Metastatic Liver Carcinoma in the Adrenal Gland (tissue), 2 donors: ENCODE measurements around a stretch of chr11.

DNA sequence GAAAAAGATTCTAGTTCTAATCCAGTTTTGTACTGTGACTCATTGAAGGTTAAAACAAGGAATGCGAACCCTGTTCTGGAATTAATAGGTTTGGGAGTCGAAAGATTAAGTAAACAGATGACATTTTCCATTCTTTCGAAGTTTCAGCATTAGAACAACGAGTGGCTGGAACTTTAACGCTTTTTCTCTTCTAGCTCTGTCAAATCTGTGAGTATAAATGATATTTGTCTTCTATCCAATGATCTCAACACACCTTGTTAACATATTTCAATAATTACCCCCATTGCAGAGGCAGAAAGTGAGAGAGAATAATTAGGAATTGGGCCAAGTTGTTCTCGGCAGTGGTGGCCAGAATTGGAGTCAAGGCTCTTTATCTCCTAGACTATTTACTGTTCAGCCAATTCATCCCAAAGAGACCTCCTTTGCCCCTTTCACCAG is 19.3 kb upstream of the CADM1 start:
- PRO-cap, 2 experiments = peak in 2 of 2 experiments; most common plus-strand start position 152 of the sequence (in 2)

DNA sequence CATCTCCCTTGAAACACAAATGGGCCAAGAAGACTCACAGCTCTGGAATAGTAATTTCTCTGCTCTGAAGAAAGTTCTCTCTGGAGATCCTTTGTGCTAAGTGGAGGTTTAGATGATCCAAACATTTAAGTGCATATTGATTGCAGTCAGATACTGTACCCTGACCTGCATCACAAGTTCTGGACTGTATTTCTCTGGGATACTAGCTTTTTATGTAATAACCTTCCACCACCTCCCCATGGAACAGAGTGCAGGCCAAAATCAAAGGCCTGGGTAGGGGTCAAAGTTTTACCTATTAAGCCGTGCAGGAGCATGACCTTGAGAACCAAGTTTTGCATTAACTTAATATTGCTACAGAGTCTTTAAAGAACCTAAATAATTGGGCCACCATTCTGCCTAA is 19.7 kb upstream of the CADM1 start:
- PRO-cap, 2 experiments = peak in 1 of 2 experiments; most common minus-strand start position 186 of the sequence (in 1)

- PRO-cap, 2 experiments = peak in 2 of 2 experiments; most common plus-strand start chr11:116829187 (in 1); most common minus-strand start chr11:116829070 (in 2)
Observed at GRCh38 chr11:116828928-116829421, 732 bp upstream of the APOC3 start.

GRCh38 chr11:116931473-116932649 is 94.4 kb upstream of the APOA1 start:
- PRO-cap, 2 experiments = no peak in any of the 2 experiments

GRCh38 chr11:116952584-116953142 is 115.2 kb upstream of the APOA1 start:
- PRO-cap, 2 experiments = no peak in any of the 2 experiments

DNA sequence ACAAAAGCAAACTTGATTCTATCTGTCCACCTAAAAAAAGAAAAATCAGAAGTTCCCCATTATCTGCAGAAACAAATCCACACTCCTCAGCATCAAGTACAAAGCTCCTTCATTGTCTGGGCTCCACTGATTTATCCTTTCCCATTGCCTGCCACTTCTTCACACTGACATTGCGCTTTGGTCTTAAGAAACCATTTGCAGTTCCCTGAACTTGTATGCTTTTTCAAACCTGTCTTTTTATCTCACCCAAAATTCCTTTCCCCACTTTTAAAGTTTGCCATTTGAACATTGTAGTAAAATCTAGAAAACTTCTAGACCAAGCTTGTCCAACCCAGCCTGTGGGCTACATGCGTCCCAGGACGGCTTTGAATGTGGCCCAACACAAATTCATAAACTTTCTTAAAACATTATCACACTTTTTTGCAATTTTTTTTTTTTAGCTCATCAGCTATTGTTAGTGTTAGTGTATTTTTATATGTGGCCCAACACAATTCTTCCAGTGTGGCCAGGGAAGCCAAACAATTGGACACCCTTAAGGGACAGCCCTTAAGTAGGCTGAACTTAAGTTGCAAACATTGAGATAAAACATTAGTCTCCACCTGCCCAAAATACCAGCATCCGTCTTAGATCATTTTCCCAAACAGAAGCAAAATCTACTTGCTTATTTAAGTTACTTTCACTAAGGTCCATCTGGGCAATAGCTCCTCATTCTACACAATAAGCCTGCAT is 96.2 kb downstream of the SIK3 start:
- PRO-cap, 2 experiments = no peak in any of the 2 experiments

DNA sequence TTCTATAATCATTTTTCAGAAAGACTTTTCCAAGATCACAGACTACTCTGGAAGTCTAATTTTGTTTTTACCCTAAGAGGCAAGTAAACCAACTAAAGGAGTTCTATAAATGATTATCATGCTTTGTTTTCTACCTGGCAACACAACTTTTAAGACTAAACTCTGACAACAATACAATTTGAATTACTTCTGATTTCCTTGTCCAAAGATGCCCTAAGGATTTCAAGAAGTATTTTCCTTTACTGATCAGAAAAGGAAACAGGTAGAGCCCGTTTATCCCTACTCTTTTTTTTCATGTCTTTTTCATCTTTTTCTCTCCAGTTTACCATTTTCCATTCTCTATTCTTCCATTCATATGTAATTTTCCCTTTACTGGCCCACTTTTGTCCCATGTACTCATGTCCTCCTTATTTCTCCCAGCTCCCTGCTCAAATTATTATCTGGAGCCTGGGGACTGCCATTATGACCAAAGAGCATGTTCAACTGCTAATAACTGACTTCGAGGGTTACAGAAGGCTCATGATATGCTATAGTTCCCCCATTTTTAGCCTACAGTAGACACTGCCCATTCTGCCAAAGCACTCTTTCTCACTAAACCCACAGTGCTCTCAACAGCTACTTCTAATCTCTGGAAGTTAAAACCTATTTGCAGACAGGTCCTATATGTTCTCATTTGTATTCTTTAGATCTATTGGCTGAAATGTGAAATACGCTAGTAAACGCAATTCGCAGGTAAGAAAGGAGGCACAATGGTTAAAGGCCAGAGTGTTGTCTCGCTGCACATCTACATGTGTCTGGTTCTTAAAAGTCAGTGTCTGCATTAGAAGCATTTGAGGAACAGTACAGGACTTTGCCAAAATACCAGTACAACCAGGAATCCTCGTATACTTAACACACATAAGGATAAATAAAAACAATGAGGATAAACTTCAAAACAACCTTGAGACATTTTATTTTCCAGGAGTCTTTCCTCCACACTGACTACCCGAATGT is 56.3 kb downstream of the SIK3 start:
- PRO-cap, 2 experiments = no peak in any of the 2 experiments

DNA sequence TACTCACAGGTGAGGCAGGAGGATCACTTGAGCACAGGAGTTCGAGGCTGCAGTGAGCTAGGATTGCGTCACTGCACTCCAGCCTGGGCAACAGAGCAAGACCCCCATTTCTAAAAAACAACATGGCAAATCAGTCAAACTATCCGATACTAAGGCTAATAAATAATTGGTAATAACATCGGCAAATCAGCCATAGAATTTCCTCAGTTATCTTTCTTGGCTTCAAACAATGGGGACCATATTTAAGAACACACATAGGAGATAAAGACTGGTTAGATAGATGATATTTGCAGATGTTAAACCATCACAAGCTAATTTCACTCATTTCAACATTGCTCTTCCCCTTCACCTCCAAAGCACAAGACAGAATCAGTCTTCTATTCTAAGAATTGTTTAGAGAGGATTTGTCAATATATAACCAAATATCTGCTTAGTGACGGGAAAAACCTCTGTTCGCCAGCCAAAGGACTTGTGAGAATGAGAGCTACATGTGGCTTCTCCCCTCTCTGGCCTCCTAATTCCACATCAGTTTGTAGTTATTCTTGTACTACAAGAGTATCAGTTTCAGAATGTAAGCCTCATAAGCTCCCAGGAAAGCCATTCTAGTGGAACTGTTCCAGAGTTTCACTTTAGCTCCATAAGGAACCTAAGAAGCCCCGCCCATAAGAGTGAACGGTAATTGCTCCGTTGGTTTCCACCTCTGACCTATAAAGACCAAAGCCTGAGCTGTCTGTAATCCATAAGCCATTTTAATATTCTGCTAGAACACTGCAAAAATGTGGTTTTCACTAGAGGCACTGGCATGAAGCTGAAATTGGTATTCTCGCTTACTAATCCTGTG is 53.2 kb downstream of the SIK3 start:
- PRO-cap, 2 experiments = peak in 2 of 2 experiments; most common plus-strand start position 459 of the sequence (in 2)

GRCh38 chr11:117096346-117097064 is 1.7 kb downstream of the SIK3 start:
- PRO-cap, 2 experiments = peak in 2 of 2 experiments; most common plus-strand start chr11:117096743 (in 2); most common minus-strand start chr11:117096612 (in 1)

GRCh38 chr11:117145023-117145793 is 1.1 kb downstream of the PAFAH1B2 start:
- PRO-cap, 2 experiments = peak in 1 of 2 experiments; most common minus-strand start chr11:117145210 (in 1)

- PRO-cap, 2 experiments = peak in 2 of 2 experiments; most common plus-strand start chr11:117173350 (in 2)
Observed at GRCh38 chr11:117173235-117173575, 5.3 kb upstream of the SIDT2 start.

GRCh38 chr11:117185585-117186386 is 7.2 kb downstream of the SIDT2 start:
- PRO-cap, 2 experiments = peak in 1 of 2 experiments; most common plus-strand start chr11:117185951 (in 1)

DNA sequence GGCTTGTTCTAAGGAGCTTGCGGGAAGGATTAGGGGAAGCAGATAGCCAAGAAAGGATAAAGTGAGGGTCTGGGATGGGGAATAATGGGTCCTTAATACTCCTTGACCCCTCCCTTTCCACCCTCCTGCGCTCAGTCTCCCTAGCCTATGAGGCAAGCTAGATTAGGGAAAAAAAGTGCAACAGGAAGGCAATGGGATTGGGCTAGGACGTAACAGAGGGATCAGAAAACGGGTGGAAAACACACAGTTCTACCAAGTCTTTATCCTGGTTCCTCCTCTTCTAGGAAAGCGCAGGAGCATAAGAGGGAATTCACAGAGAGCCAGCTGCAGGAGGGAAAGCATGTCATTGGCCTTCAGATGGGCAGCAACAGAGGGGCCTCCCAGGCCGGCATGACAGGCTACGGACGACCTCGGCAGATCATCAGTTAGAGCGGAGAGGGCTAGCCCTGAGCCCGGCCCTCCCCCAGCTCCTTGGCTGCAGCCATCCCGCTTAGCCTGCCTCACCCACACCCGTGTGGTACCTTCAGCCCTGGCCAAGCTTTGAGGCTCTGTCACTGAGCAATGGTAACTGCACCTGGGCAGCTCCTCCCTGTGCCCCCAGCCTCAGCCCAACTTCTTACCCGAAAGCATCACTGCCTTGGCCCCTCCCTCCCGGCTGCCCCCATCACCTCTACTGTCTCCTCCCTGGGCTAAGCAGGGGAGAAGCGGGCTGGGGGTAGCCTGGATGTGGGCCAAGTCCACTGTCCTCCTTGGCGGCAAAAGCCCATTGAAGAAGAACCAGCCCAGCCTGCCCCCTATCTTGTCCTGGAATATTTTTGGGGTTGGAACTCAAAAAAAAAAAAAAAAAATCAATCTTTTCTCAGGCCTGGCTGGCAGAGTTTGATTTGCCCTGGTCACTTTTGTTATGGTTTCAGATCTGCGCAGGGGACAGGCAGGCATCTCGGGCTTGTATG is 5.0 kb downstream of the TAGLN start:
- PRO-cap, 2 experiments = no peak in any of the 2 experiments

GRCh38 chr11:117205163-117206063 is 6.2 kb downstream of the TAGLN start:
- PRO-cap, 2 experiments = no peak in any of the 2 experiments

GRCh38 chr11:117238504-117239211 is 6.2 kb downstream of the RNF214 start:
- PRO-cap, 2 experiments = no peak in any of the 2 experiments

GRCh38 chr11:117239396-117240147 is 7.1 kb downstream of the RNF214 start:
- PRO-cap, 2 experiments = no peak in any of the 2 experiments

DNA sequence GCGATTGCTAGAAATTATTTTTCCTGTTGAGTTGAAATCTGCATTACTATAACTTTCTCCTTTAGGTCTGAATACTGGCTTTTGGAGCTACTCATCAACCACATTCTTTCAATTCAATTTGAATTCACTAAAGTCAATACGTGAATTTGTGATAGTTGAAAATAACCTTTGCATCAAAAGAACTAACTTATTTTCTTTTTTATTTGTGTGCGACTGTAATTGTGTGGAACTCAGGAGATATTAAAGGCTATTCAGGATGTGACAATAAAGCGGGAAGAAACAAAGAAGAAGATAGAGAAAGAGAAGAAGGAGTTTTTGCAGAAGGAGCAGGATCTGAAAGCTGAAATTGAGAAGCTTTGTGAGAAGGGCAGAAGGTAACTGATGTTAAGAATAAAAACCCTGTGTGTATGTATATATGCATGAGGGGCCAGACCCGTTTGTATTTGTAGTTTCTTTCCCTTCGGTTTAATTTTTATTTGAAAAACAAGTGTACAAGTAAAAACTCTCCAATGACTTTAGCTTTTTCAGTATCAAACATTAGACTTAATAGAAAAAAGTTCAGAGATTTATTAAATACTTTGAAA is 14.2 kb downstream of the RNF214 start:
- PRO-cap, 2 experiments = no peak in any of the 2 experiments

- PRO-cap, 2 experiments = no peak in any of the 2 experiments
Observed at GRCh38 chr11:117286616-117287118, 29.4 kb downstream of the BACE1 start.

DNA sequence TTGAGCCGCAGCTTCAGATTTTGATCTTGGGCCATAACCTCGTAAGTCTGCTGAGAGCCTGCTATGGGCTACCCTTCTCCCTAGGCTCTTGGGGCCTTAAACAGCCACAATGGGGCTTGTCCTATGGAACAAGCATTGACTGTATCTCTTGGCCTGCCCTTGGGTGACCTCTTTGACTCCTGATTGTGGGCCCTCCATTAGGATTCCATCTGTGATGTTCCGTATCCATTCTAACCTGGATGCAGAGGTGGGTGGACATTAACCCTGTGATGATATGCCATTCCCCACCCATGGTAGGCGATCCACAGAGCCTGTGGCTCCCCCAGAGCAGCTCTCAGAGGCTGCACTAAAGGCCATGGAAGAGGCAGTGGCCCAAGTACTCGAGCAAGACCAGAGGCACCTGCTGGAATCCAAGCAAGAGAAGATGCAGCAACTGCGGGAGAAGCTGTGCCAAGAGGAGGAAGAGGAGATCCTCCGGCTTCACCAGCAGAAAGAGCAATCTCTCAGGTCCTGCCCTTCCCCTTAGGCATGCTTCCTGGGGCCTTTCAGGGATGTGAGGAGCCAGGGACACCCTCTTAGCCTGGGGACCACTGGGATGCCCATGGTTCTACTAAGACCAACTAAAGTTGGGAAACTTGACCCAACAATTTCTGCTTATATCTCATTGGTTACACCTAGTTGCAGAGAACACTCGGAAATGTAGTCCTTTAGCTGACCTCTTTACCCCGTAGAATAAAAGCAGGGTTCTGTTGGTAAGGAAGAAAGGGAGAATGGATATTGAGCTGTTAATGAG is 59.4 kb downstream of the CEP164 start:
- PRO-cap, 2 experiments = no peak in any of the 2 experiments

DNA sequence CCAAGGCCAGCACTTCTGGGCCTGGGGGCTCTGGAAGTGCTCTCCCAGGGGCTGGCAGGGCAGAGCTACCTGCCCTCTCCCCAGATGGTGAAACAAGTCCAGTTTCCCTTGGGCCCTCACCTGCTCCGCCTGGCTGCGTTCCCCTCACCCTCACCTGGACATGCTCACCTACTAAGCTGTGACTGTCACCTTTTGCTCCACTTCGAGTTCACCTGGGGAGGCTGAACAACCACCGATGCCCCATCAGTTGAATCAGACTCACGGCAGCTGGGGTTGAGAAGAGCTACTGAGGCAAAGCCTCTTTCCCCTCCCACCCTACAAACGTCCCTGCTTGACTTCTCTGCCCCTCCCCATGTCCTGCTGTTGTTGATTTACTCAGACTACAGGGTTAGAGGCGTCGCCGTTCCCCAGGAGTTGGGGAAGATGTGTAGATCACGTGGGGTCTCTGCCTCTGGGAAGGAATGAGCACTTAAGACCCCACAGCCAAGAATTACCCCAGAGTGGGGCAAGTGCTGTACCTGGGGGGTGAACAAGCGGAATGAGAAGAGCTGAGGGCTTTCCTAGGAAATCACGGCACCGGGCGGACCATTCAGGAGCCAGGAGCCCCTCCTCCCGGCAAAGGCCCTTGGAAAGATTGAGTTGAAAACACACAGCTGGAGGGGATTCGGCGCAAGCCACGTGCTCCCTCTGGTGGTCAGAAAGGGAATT is 7.2 kb downstream of the FXYD2 start:
- PRO-cap, 2 experiments = no peak in any of the 2 experiments